A673 (cell line): ENCODE measurements around a stretch of chr5.

DNA sequence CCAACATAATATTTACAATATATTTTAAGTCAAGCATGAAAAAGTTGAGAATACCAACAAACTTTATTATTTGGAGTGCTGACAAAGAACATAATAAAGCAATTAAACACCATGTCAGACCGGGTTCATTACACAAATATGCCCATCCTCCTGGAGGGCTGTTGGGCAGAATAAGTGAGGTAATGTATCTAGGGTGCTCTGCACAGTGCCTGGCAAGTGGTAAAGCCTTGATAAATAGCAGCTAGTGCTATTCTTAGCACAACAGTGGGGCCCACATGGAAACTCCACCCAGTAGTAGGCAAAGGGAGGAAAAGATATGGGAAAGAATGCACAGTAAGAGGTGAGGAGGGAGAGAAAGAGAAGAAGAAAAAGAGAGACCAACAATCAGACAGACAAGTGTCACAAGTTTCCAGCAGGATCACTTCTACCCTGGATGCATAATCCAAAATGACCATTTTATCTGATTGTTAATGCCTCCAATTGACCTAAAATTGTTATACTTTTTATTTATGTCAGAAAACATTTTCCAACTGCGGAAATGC, 97.8 kb downstream of the SLC1A3 start:
- PRO-cap = no peak

DNA sequence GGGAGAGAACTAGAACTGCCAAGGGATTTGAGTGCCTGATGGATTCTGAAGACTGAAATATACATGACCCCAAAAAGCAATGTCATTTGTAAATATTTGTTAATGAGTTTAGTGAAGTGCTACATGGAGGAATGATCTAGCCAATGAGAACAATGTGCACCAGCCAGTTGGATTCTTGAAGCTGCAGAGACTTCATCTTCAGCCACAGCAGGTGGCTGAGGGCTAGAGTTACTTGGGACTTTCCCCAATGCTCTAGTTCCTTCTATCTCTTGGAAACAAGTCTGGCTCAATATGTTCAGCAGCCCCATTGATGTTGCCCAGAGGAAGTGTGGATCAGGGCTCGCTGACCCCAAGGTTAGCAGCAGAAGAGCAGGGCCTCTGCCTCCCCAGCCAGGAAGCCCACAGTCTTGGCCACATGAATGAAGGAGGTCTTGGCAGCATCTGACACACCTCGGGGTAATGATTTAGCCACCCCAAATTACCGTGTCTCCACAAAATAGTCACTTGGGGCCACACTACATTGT, 117.5 kb downstream of the SLC1A3 start:
- PRO-cap = no peak

- PRO-cap = no peak
Measured at GRCh38 chr5:36876144-36876510, 442 bp upstream of the NIPBL start.

- PRO-cap = no peak
Measured at GRCh38 chr5:36933814-36934494, 57.4 kb downstream of the NIPBL start.

DNA sequence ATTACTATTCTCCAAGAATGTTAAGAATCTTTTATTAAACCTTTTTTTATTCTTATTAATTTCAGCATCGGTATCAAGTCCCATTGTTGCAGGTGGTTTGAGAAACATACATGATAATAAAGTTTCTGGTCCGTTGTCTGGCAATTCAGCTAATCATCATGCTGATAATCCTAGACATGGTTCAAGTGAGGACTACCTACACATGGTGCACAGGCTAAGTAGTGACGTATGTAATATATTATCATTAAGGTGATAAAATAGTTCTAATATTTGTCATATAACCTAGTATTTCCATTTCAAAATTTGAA, 94.2 kb downstream of the NIPBL start:
- PRO-cap = no peak

- PRO-cap = no peak
Measured at GRCh38 chr5:37671973-37672646, 167.7 kb downstream of the GDNF start.

GRCh38 chr5:38400285-38400856, 142.0 kb downstream of the EGFLAM start:
- PRO-cap = no peak

GRCh38 chr5:39047958-39048974, 25.9 kb downstream of the RICTOR start:
- PRO-cap = no peak

GRCh38 chr5:39059165-39059977, 14.8 kb downstream of the RICTOR start:
- PRO-cap = no peak

- PRO-cap = no peak
Measured at GRCh38 chr5:39063010-39064088, 10.8 kb downstream of the RICTOR start.

DNA sequence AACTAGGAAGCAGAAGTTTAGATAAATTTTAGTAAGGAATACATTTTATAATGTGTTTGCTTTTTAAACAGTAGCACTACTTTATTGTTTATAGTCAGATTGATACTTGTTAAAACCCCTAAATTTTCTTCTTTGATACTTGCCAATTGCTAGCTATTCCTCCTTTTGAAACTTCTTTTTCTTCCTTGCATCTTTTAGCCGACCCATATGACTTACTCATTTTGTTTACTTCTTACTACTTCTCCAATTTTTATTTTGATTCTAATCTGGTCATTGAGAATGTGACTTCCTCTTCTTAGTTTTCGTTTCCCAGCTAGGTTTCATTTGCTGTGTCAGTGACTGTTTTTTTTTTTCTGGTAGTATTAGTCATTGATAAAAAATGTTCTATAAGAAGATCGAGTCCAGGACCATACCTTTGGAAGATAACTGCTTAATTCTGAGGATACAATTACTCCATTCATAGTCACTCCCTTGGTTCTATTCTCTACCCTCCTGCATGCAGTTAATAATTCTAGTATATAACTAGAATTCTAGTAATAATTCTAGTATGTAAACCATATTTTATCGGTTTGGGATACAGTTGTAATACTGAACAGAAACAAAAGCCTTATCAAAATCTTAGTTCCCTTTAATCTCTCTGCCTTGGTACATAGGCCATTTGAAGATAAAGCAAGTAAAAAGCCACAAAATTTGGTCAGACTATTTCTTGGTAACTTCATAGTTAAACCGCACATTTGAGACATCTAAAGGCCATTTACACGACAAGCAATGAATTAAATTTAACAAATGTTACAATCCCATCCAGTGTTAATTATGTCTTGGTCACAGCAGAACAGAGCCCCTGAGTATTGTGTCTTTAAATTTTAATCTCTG, 2.9 kb upstream of the RICTOR start:
- PRO-cap = no peak

- PRO-cap = no peak
Measured at GRCh38 chr5:39201229-39201804, 18.0 kb downstream of the FYB1 start.

DNA sequence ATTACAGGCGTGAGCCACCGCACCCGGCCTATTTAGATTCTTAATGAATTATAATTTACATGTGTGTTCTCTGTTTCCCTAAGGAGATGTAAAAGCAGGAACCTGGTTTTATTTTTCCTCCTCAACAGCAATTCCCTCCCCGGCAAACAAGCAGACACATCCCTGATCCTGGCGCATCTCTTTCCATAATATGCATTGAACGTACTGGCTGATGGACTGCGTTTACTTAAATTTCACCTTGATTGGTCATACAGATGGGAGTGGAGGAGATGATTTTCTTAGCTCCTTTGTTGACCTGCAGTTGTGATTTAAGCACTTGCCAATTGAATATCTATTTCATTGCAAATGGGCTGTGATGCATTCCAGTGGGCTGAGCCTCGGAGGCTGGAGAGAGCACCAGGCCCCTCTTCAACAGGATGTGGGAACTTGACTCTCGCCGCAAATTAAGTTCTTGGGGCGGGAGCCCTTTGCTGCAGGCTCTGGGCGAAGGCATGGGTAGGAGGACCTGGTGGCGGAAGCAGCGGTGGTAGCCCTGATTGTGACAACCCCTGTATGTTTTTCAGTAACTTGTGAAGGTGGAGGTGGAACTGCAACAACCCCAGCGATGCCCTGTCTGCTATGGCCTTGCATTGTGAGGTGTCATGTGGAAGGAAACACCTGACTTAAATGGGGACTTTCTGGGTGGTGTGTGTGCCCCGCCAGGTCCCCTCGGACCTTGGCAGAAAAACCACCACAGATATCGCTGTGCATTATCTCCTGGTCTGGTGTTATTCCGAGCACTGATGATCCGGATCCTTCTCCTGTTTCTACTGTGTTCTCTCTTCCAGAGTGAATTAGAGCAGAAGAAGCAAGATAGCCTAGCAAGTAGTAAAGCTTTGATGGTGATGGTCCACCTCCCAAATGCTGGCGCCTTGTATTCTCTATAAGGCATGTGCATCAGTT, 9.5 kb downstream of the FYB1 start:
- PRO-cap = no peak

DNA sequence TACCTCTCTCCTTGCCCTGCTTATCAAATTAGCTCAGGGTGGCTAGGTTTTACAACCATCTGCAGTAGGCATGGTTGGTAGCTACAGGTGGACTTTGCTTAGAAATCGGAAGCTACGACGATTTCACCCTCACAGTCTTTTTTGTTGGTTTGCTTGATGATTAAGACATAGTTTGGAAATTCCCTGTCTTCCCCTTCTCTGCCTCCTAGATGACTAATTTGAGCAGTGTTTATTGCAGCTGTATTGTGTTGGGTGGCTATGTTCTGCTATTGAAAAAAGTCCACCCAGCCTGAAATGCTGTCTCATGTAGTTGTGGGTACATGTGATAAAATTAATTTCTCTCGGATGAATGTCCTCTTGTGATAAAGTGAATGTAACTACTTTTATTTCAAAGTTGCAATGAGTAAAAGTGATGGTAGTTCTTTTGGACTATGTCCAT, 37.2 kb upstream of the FYB1 start:
- PRO-cap = no peak

DNA sequence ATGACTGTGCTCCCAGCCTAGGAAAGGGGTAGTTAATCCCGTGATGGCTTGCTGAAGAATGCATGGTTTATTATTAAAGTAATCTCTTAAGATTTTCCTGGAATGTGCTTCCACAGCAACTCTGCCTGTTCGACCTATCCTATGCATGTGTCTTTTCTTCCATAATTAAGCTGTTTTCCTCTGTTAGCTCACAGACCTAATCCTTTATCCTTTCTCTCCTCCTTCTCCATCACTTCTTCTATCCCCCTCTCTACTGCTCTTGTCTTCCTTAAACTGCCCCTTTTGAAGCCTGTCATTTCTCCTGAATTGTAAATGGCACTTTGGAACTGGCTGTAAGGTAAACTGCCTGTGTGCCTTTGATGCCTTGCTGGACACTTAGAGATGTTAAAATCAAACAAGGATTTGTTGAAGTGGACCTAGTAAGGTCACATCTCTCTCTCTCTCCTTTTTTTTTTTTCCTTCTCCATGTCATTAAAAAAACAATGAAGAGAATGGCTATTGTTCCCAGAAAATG, 2.6 kb upstream of the DAB2 start:
- PRO-cap = bidirectional peak, plus-strand start at position 204 of the sequence, minus-strand start at position 62 of the sequence

DNA sequence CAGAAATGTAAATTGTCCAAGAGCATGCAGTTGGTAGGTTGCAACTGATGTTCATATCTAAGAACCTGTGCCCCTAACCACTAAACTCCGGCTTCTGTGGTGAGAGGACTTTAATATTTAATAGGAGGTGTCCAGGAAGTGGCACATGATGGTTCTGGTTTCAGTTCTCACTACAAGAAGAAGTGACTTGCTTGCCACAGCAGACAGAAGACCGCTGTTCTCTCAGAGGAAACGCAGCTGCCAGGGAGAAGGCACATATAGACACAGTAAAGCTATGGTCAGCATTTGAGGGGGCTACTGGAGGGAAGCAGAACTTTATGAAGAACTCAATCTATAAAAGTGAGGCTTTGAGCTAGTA, 36.2 kb upstream of the DAB2 start:
- PRO-cap = no peak

GRCh38 chr5:39525705-39526130, 100.9 kb upstream of the DAB2 start:
- PRO-cap = no peak

DNA sequence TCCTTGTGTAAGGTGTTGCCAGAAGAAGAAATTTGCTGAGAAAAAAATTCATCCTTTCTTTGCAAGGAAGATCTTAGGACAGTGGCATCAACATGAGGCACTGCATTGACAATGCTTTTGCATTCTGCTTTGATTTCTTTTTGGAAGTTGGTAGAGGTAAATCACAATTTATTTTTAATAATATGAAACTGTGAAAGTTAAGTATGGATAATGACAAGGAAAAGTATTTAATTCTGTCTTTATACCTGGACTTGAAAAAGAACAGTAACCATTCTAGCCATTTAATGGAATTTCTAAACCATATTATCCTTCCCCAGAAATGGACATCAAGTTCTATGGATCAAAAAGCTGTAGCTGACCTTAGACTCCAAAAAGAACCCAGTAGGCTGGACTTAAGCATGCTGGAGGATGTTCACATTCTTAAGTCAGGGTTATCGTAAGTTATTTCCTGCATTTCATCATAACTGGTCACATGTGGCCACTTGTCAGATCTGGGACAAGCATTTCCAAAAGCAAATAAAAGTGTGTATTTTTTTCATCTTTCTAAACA, 274.7 kb upstream of the PTGER4 start:
- PRO-cap = no peak

DNA sequence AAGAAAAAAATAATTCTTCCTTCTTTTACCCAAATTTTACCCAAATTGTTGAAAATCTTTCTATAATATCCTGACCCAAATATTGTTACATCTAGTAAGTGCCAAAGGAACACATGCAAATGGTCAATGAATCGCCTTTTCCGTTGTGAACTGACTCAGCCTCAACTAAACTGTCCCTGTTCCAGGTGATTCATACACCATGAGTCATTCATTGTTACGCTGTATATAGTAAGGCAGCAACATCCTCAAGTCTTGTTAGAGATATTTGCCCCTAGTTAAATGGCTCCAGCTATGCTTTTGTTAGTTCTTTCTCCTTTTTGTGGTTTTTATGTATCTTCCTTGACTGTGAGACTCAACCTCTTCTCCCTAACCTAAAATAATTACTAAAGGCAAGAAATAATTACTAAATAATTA, 9.8 kb downstream of the PTGER4 start:
- PRO-cap = no peak

- PRO-cap = no peak
Measured at GRCh38 chr5:40832367-40832931, 2.6 kb downstream of the RPL37 start.